AG04449 (cell line): ENCODE measurements around a stretch of chr2.

DNA sequence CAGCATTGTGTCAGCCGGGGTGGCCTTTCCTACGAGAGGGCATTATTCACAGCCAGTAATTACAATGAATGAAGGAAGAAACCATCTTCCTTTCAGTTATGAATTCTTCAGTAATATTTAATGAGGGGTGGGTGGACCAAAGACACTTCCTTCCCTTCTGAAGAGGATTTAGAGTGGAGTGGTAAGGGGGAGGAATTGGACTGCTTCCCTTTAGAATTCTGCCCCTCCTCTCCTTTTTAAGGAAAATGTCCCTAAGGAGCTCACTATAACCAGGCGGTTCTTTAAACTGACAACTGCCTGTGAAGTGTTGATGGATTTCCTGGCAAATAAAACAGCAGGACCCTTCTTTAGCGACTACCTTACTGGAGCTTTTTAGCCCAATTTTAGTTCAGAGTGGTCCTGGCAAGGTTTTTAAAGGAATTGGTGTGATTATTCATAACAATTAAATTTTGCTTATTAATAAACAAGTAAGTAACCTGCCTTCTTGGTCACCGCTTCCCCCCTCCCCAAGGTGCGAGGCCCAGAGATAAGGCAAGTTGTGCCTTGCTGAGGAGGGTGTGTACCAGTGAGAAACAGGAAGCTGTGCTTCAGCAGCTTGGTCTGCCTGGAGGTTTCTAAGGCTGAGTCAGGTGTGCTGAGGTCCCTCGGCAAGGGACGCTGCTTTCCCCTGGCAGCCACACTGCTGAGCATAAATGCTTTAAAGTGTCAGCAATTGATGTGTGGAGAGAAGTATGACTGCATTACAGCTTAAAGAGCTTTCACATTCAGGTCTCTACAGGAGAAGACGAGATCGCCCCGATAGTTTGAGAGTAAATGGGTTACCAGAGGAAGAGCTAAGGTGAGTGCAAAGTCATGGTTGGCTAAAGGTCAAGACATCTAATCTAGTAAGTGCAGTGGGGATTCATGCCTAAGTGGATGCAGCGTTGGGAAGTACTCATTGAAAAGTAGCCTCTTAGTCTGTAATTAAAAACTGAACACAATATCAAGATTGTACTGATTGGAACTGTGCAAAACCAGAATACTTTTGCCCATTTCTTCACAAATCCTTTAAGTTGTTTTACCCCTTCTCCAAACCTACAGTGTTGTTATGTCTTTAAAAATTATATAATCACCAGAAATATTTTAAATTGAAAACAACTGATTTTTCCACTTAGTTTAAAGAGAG, 86.7 kb downstream of the LIMS1 start:
- RRBS = no CpG with 5 or more reads among the region's 12 CpGs

DNA sequence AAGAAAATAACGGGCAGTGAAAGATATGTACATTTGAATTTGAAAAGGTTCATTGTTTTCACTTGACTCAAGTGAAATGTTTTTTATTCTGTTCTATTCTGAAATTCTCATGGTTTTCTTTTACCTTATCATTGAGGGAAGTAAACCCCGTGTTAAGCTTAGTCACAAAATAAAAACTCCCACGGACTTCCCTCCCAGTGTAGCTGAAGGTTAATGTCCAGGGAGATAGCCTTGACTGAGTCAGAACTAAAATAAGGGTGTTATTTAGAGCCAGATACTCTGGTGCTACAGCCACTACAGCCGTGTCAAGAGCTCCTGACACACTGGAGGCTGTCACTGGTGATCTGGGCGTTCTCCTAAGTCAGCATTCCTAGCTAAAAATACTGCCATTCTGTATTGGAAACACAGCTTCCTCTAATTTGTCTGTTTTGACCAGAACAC, 82.0 kb upstream of the RANBP2 start:
- RRBS = no CpG with 5 or more reads among the region's 5 CpGs

DNA sequence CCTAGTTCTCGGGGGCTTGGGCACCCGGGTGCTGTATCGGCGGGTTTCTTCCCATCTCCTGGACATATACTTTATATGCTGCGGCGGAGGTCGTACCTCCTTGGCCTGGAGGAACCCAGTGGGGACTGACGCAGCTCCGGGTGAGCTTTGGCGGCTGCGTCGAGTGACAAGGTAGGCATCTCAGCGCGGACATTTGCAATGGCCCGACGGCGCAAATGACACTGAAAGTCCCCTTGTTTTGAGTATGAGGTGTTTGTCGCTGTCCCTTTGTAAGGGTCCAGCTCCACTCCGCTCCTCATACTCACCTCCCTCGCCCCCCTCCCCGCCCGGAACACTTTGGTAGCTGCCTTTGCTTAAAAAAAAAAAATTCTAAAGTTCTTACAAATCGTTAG, 717 bp downstream of the RANBP2 start:
- RRBS = no CpG with 5 or more reads among the region's 23 CpGs

DNA sequence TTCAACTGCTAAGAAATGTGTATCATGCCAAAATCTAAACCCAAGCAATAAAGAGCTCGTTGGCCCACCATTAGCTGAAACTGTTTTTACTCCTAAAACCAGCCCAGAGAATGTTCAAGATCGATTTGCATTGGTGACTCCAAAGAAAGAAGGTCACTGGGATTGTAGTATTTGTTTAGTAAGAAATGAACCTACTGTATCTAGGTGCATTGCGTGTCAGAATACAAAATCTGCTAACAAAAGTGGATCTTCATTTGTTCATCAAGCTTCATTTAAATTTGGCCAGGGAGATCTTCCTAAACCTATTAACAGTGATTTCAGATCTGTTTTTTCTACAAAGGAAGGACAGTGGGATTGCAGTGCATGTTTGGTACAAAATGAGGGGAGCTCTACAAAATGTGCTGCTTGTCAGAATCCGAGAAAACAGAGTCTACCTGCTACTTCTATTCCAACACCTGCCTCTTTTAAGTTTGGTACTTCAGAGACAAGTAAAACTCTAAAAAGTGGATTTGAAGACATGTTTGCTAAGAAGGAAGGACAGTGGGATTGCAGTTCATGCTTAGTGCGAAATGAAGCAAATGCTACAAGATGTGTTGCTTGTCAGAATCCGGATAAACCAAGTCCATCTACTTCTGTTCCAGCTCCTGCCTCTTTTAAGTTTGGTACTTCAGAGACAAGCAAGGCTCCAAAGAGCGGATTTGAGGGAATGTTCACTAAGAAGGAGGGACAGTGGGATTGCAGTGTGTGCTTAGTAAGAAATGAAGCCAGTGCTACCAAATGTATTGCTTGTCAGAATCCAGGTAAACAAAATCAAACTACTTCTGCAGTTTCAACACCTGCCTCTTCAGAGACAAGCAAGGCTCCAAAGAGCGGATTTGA, 21.7 kb upstream of the CCDC138 start:
- RRBS = no CpG with 5 or more reads among the region's 8 CpGs

DNA sequence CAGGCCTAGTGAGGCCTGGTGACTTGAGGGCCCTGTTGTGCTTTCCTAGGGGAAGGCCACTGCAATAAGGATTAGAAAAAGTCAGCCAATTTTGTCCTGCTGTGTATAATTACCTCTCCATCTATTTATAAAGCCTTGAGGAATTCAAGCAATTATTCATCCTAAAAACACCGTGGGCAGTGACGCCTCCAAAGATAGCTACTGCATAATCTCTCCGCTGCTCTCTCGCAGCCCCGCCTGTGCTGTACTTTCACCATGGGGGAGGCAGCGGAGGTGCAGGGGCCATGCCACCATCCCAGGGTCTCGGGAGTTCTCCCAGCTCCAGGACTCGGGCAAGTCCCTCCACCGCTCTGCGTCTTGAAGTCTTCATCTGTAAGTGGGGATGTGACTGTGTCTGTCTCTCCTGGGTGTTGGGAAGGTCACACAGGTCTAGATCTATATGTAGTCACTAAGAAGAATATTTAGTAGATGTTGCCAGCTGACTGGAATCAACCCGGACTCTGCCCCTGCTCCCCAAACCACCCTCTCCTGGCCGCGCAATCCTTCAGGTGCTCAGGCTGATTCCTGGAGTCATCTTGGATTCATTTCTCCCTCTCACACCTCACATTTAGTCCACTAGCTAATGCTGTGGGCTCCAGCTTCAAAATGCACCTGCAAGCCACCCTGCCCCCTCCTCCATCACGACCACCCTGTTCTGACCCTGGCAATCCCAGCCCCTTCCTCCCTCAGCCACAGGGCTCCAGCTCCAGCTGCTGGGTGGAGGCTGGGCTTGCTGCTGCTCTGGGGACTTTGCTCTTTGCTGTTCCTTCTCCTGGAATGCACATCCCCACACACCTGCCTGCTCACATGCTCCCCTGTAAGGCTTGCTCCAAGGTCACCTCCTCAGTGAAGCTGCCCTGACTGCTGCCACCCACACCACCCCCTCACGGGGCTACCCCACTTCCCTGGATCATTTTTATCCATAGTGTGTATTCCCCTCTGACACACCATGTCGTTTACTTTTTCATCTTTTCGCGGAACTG, 61.5 kb upstream of the SH3RF3 start:
- RRBS = no CpG with 5 or more reads among the region's 18 CpGs

DNA sequence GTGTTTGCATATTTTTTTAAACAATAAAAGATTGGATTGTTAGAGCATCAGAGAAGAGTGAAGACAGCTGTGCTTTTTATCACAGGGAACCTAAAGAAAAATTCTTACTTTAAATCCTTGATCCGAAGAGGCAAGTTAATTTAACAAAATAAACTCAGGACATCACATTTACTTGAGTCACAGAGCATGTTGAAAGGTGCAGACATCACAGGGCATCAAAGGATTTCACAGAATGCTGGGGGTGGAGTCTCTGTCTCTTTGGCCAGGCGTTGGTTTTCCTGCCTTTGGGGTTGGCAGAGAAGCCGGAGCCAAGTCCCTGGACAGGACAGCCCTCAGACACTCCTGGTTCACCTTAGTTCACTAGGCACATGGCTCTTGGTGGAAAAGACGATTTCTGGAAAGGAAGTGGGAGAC, 56.3 kb downstream of the SH3RF3 start:
- RRBS = no CpG with 5 or more reads among the region's 4 CpGs

- RRBS = no CpG with 5 or more reads among the region's 9 CpGs
Measured at GRCh38 chr2:109230677-109231323, 101.8 kb downstream of the SH3RF3 start.

- RRBS = no CpG with 5 or more reads among the region's 16 CpGs
Measured at GRCh38 chr2:109279285-109280016, 150.4 kb downstream of the SH3RF3 start.

DNA sequence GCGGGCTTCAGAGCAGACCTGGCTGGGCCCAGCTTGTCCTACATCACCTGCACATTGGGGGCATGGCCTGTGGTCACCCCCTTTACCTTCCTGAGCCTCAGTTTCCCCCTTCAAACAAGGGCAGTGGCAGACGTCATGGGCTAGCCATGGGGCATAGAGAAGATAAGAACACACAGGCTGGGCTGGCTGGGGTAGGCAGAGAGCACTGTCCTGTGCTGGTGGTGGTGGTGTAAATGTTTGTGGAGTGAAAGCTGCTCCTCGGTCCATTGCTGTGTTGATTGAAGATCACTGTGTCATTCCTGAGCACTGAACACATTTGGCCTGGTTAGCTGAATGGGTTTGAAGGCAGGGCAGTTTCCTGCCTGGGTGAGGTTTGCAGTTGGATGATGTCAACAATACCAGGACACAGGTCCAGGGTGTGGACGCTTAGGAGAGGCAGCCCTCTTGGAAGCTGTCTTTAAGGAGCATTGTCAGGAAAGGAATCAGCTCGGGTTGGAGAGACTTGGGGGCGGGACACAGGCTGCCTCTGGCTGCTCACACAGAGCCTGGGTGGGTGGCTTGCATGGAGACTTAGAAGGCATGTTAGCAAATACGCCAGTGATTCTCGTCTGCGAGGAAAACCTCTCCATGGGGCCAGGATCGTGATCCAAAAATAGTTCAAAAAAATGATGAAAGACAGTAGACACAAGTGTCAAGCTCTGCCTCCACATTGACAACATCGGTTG, 237.7 kb downstream of the SEPTIN10 start:
- RRBS = no CpG with 5 or more reads among the region's 11 CpGs

DNA sequence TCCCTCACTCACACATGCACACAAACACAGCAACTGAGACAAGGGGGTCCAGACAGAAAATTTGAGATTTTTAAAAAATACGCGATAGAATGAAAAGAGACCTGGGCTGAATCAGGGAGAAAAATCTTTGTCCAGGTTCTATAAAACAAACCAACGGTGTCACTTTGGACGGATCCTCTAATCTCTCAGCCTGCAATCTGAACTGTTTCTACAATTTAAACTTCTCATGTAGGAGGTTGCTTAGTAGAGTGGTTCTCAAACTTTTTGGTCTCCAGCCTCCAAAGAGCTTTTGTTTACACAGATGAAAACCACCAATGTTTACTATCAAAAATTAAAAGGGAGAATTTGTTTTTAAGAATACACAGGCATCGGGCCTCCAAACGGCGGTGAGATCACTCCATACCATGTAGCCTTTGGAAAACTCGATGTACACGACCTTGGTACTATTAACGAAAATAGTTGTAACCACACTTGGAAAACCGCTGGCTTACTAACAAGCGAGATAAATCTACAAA, 1.0 kb downstream of the SEPTIN10 start:
- RRBS = no CpG with 5 or more reads among the region's 12 CpGs

DNA sequence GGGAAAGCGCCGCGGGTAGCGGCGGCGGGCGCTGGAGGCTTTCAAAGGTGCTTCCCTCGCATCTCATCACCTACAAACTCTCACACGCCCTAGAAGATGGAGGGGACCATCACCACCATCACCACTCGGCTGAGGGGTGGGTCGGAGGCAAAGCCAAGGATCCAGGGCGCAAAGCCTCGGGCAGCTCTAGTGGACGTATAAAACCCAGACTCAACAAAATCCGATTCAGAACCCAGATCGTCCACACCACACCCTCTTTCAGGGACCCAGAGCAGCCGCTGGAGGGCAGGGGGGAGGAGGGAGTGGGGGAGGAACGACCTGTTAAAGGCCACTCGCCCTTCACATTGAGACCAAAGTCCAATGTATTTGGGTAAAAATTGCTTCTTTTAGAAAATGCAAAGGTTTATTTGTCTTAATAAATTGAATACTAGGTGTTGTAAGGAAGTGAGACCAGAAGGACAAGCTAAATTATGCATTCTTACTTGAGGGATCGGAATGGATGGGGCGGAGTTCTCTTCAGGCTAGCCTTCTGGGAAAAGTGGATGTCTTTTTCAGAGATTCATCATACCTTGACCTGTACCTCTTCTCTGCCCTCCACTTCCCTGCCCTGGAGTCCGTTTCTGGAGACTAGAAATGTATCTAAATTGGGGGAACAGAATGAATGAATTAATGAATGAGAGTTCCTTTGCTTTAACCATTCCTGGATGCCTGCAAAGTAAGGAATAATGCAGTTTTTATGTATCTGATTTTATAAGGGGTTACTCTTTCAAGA, 1.7 kb downstream of the SOWAHC start:
- RRBS = no CpG with 5 or more reads among the region's 22 CpGs

- RRBS = no CpG with 5 or more reads among the region's 14 CpGs
Measured at GRCh38 chr2:109675734-109676275, 61.6 kb downstream of the SOWAHC start.

DNA sequence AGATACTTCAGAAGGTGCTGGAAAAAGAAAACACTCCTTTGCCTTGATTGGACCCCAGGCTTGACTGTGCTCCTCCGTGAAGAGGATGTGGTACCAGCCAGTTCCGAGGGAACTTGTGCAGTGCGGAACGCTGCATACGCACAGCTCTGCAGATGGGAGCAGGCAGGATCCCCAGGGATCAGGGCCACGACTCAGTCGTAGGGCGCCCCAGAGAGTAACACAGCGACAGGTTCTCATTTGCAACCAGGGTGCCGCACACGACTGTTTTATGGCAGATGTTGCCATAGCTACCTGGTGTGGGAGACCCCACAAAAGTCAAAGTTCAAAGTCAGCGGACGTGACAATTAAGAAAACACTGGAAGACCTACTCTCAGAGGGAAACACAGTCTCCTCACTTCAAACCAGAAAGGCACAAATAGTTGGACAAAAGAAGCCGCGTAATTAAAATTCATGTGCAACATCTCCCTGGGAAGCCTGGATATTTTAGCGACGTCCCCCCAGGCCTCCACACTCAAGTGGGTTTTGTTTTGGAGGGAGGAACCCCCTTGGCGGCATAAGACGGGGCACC, 718 bp downstream of the MALL start:
- RRBS = no CpG with 5 or more reads among the region's 19 CpGs

- RRBS = 4% methylated on average over 6 of the region's 20 CpGs
Measured at GRCh38 chr2:110677603-110677953, 285 bp downstream of the BUB1 start.

GRCh38 chr2:110679194-110679466, 1.3 kb upstream of the BUB1 start:
- RRBS = no CpG with 5 or more reads among the region's 3 CpGs

- RRBS = no CpG with 5 or more reads among the region's 6 CpGs
Measured at GRCh38 chr2:110748262-110748787, 16.0 kb downstream of the ACOXL start.

DNA sequence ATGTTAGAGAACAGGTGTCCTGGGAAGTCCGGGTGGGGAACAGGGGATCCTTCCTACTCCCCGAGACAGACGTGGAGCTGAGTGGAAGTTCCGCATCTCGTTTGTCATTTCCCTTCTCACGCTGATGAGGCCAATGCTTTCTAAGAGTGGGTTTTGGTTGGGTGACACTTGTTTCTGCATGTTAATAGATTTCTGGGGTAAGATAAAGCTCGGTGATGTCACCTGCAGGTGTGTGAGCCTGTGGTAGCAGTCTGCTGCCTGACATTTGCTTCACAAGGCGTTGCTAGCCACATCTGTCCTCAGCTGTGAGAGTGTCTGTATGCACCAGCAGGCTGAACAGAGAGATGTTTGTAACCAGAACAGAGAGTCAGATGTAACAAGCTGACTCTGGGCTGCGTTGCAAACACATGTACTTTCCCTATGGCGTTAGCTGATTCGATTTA, 125.9 kb downstream of the ACOXL start:
- RRBS = no CpG with 5 or more reads among the region's 11 CpGs

- RRBS = 13% methylated on average over 6 of the region's 23 CpGs
Measured at GRCh38 chr2:111121836-111122076, 1.0 kb downstream of the BCL2L11 start.

- RRBS = no CpG with 5 or more reads among the region's 5 CpGs
Measured at GRCh38 chr2:111128487-111129716, 8.2 kb downstream of the BCL2L11 start.

DNA sequence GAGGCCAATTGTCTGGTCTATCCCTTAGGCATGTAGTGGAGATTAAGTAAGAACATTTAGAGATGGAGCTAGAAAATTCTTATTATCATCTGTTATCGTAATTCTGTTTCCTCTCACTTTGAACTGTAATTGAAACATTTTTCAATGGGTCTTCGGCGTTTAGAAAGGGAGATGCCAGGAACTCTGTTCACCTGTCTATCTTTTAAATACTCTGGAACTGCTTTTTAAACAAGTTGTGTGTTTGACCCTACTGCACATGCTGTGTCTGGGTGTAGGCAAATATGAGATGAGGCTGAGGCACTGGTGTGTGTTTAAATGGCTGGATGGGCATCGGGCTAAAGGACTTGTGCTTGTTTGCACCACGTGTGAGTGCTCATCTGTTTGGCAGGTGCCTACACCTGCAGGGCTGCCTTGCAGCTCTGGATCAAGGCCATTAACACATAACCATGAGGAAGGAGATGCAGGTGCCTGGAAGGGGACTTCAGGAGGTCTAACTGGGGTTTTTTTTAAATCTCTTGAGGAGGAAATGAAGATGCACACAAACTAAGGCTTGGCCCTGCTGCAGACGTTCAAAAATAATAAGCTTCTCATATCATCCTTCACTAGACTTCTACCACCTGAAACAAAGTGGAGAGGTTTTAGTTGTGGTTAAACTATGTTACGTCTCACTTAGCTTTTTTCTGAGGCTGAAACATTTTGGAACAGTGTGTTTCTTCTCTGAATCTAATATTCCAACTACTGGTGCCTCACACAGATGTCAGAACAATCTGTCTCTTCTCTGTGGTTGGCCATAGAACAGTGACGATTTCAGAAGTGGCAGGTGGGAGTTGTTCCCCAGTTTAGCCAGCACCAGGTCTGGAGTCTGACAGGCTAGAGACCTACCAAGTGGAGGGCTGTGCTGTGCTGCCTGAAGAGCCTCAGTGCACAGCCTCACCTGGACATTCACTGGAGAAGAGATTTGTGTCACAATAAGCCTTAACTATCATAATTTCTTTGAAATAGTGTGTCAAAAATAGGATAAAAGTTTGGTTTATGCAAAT, 36.4 kb downstream of the BCL2L11 start:
- RRBS = no CpG with 5 or more reads among the region's 8 CpGs